Hair follicular keratinocyte (primary cell): ENCODE measurements around the gene EGFR.

GRCh38 chr7:50781941-50782371, 740 bp downstream of the GRB10 start:
- RAMPAGE, long total RNA, result no peak

DNA sequence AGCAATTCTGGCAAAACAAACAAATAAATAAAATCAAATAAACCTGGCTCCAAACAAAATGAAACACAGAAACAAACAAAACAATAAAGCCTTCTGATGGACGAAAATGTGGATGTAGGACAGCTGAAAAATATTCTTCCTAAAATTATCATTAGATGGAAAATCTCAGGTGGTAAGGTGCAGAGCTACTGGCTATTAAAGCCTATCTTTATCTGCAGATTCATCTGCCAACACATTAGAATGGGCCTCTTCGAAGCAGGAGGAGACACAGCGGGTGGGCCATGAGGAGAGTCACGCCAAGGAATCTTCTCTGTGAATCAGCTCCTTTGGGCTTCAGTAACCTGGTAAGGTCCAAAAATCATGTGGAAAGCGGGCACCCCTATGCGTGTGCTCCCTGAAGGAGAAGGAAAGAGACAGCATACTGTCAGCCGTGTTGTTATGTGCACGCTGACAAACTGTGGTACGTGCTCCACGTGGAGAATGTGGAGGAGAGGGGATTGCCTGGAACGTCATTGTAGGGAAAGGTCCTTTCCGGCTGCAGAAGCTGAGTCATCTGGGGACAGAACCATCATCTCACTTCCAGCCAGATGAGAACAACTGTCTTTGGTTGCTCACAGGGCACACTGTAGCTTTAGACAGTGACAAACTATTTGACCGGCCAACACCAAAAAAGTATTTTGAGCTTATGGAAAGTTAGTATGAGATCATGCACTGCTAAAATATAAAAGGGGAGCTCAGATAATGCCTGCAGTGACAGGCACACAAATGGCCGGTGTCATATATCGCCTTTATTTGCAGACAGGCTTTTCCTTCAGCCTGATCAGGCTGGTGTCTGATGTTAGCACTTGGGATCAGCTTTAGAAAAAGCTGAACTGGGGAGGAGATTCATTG, 38.7 kb upstream of the GRB10 start:
- RAMPAGE, long total RNA, result no peak

- RAMPAGE, long total RNA, result no peak
Observed at GRCh38 chr7:50826741-50827292, 44.1 kb upstream of the GRB10 start.

GRCh38 chr7:50898578-50898959, 115.9 kb upstream of the GRB10 start:
- RAMPAGE, long total RNA, result no peak

- RAMPAGE, long total RNA, result no peak
Observed at GRCh38 chr7:51043230-51043981, 260.7 kb upstream of the GRB10 start.

- RAMPAGE, long total RNA, result no peak
Observed at GRCh38 chr7:51229090-51229636, 87.4 kb downstream of the COBL start.

DNA sequence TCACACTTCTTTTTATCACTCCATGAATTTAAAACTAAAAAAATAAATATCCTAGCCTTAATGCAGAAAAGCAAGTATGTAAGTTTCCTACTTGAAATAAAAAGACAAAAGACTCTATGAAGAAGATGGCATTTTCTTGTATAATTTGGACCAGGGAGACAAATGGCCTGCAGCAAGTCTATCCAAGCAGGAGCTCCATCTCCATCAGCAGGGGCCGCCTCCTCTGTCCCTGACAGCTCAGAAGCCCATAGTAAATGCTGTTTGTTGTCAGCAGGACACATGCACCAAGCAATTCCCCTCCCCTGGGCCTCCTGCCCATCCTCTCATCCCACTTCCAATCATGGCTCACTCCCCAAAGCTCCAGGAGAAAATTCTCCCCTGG, 70.5 kb downstream of the COBL start:
- RAMPAGE, long total RNA, result no peak

DNA sequence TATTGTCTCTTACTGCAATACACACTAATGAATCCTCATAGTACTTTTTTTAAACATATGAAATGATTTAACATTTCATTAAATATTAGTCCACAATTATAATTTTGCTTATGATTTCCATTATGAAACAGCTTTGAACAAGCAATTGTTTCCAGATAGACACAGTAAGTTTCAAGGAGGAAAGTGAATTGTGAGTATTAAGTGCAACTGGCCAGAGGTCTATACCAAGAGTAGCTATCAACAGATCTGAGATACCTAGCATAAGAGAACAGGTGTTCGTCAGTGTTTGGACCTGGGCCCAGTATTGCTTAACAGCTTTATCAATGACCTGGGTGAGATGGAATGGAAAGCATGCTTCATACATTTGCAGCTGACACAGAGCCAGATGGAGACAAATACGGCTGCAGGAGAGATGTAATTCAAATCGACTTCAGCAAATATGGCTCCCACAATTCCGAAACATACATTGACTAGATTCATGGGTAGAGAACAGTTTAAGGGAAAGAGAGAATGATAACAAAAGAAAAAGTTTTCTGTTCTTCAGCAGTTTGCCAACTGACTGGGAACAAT, 27.7 kb upstream of the COBL start:
- RAMPAGE, long total RNA, result no peak

DNA sequence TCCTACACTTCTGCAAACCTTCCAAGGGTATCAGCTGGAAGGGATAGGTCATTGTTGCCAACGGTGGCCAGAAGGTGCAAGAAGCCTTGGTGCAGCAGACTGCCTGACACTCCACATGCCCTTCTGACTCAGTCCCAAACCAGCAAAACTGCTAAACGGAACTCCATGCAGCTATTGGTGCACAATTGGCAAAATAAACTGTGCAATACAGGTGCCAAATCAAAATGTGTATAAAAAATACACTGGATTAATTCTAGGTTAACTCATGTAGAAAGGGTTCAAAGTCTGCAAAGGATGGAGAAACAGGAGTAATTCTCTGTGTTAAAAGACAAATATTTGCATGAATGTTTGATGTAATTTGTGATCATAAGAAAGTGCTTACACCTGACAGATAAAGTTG, 102.7 kb upstream of the EGFR start:
- RAMPAGE, long total RNA, result no peak

DNA sequence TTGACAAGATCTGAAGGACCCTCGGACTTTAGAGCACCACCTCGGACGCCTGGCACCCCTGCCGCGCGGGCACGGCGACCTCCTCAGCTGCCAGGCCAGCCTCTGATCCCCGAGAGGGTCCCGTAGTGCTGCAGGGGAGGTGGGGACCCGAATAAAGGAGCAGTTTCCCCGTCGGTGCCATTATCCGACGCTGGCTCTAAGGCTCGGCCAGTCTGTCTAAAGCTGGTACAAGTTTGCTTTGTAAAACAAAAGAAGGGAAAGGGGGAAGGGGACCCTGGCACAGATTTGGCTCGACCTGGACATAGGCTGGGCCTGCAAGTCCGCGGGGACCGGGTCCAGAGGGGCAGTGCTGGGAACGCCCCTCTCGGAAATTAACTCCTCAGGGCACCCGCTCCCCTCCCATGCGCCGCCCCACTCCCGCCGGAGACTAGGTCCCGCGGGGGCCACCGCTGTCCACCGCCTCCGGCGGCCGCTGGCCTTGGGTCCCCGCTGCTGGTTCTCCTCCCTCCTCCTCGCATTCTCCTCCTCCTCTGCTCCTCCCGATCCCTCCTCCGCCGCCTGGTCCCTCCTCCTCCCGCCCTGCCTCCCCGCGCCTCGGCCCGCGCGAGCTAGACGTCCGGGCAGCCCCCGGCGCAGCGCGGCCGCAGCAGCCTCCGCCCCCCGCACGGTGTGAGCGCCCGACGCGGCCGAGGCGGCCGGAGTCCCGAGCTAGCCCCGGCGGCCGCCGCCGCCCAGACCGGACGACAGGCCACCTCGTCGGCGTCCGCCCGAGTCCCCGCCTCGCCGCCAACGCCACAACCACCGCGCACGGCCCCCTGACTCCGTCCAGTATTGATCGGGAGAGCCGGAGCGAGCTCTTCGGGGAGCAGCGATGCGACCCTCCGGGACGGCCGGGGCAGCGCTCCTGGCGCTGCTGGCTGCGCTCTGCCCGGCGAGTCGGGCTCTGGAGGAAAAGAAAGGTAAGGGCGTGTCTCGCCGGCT, at the start of gene EGFR:
Gene EGFR (plus strand): TSS at position 611 of the 981 bp plus-strand sequence.
- RAMPAGE, long total RNA, result no peak

- RAMPAGE, long total RNA, result no peak
Observed at GRCh38 chr7:55039122-55039617, 20.4 kb downstream of the EGFR start.

GRCh38 chr7:55068067-55068774, 49.4 kb downstream of the EGFR start:
- RAMPAGE, long total RNA, result no peak

- RAMPAGE, long total RNA, result no peak
Observed at GRCh38 chr7:55132387-55132811, 113.6 kb downstream of the EGFR start.

DNA sequence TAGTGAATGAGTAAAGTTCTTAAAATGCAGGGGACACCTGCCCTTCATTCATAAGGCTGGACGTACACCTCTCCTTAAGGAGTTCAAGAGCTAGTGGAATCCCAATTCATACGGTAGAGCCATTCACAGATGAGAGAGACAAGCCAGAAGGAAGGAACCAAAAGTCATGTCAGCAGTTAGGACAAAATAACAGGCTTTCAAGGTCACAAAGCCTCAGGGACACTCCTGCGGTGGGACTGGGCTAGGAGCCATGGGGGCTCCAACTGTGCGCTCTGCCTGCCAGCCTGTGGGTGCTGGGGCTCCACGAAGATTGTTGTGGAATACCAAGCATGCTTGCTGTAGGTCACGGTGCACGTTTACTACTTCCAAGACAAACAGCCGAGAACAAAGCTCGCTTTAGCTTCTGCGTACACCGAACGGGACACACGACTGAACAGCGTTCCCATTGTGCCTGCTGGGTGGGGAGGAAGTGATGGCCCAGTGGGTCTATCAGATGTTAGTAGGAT, 158.7 kb downstream of the EGFR start:
- RAMPAGE, long total RNA, result no peak

GRCh38 chr7:55180907-55181773, 162.3 kb downstream of the EGFR start:
- RAMPAGE, long total RNA, result no peak

DNA sequence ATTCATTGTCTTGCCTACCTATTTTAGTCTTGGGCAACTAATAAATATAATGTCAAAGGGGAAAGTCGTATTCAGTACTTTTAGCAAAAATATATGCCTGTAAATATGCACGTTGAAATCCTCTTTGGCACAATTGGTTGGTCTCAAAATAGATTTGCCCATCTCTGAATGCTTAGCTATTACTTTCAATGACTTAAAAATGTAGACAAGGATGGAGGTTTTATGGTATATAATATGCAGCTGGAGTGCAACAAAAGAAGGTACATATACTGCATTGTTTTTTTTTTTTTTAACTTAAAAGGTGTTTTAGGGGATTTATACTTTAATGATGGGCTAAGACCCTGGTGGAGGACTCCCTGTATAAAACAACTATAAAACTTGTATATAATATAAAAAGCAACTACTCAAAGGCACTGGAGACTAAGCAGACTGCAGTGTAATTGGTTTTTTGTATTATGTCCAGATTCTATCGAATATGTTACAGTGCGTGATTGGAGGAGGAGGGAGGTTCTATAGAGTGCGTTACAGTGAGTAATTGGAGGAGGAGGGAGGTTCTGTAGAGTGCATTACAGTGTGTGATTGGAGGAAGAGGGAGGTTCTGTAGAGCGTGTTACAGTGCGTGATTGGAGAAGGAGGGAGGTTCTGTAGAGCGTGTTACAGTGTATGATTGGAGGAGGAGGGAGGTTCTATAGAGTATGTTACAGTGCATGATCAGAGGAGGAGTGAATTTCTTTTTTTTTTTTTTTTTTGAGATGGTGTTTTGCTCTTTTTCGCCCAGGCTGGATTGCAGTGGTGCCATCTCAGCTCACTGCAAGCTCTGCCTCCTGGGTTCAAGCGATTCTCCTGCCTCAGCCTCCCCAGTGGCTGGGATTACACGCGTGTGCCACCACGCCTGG, 15.2 kb downstream of the LANCL2 start:
- RAMPAGE, long total RNA, result no peak

GRCh38 chr7:55459250-55460304, 94.4 kb downstream of the LANCL2 start:
- RAMPAGE, long total RNA, result no peak

DNA sequence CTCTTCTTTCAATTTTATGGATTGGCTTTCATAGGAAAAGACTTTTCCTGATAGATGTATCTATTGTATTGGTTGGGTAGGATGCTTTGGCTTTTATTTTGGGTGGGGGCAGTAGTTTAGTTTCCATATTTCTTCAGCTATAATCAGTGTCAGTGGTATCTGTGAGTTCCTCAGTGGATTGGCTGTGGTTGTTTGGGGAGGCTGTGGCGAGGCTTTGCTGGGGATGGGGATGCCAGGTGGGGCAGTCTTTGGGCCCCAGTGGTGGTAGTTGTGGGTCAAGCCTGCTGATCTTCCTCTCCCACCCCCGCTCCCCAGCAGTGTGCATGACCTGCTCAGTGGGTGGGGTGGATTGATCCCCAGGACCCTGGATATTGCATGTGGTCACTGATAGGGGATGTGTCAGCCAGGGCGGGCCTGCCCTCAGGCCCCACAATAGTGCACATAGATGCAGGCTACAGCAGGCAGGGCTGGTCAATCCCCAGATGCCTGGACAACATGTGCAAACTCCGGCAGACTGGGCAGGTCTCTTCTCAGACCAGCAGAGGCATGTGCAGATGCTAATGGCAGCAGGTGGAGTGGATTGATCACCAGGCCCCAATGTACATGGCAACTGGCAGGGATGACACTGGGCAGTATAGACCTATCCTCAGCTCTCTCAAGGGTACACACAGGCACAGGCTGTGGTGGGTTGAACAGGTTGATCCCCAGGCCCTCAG, 98.4 kb downstream of the LANCL2 start:
- RAMPAGE, long total RNA, result no peak

DNA sequence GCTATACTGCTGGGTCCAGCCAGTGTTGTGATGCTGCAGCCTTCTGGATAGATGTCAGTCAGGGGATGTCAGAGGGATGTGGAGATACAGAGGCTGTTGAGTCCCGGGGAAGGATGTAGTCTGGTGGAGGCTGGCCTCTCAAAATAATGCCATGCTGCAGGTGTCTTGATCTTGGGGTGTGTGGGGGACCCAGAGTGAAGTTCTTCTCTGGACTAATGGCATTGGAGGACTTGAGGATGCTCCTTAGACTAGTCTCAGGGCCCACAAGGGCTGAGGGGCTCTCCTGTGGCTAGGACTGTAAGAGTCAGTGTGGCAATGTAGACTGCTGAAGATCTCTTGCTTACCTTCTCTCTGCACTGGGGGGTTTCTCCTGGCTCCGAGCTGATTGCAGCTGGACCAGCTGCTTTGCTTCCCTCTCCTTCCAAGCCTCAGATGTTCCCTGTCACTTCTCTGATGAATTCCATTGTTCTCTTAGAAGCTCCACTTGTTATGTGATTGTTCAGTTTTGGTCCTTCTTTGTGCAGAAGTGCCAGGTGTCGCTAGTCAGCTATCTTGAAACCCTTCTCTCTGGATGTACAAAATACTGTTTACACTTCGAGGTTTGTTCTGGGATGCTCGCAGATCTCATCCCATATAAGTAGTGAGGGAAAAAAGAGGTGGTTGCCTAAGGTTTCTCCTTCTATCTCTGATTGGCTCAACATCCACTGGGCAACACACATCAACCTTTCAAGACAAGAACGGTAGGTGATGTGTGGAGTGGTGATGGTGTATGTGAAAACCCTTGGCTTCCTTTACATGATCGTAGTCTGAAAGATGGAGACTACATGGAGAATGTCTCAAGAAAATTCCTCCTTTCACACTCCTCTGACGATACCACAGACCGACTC, 99.8 kb downstream of the LANCL2 start:
- RAMPAGE, long total RNA, result no peak

DNA sequence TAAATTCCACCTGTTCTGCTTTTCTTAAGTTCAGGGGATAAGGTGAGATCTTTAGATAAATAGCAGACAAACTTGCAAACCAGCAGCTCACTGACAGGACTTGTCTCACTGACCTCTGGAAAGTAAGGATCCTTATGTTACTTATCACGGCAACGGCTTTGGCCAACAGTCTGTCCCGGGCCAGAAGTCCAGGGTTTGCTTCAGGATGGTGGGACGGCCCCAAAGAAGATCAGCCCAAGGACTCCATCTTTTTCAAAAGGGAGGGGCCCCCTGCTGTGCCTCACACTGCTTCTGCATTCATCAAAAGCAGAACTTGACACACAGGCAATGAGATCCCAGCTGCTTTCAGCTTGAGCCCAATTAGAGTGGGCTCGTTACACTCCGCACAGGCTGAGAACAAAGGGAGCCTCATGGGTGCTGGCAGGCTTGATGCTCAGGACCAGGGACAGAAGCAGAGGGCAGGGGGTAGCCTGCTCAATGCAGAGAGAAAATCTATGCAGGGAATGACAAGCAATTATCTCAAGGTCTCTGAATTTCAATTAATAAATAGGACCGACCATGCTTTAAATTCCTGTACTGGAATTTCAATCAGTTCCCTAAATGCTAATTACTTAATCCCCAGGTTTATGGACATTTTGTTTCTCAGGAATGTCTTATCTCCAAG, 45.5 kb downstream of the VOPP1 start:
- RAMPAGE, long total RNA, result no peak